A172 (cell line): ENCODE measurements around a stretch of chr5.

DNA sequence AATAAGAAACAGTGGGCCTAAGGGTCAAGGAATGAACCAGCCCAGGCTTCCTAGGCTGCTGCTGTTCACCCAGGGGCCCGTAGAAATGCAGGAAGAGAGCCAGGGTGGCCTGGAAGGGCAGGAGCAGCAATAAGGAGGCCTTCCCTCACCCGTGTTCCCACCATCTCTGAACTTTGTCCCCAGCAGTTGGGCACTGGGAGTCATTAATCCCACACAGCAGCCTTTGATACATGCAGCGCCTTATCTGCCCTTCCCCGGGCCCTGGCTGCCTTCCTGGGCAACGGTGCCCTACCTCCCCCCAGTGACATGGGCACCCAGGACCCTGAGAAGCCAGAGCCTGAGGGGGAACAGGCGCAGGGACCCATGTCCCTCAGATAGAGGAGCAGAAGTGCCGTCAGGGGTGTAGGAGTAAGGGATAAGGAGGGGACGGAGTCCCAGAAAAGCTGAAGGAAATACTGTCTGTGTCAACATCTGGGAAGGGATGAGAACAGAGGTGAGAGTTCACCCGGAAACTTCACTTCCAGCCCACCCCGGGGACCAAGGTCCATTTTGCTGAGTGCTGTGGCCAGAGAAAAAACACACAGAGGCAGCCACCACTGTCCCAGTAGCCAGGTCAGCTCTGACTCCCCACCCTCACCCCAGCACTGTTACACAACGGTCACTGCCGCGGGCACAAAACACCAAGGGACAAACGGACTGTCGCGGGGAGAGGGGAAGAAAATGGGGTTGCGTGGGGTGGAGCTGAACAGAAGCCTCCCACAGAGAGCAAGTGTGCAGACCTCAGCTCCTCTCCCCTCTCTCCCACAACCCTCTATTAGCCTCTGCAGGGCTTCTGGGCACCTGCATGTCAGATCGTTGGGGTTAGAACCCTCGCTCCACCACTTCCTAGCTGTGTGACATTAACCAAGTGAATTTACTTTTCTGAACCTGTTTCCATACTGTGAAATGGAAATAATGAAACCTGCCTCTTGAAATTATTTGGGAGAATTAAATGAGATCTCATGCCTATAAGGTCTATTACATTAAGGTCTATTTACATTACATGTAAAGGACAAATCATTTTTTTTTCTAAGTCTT lies 3.7 kb downstream of the PCDH1 start:
- RAMPAGE, long total RNA: no peak

DNA sequence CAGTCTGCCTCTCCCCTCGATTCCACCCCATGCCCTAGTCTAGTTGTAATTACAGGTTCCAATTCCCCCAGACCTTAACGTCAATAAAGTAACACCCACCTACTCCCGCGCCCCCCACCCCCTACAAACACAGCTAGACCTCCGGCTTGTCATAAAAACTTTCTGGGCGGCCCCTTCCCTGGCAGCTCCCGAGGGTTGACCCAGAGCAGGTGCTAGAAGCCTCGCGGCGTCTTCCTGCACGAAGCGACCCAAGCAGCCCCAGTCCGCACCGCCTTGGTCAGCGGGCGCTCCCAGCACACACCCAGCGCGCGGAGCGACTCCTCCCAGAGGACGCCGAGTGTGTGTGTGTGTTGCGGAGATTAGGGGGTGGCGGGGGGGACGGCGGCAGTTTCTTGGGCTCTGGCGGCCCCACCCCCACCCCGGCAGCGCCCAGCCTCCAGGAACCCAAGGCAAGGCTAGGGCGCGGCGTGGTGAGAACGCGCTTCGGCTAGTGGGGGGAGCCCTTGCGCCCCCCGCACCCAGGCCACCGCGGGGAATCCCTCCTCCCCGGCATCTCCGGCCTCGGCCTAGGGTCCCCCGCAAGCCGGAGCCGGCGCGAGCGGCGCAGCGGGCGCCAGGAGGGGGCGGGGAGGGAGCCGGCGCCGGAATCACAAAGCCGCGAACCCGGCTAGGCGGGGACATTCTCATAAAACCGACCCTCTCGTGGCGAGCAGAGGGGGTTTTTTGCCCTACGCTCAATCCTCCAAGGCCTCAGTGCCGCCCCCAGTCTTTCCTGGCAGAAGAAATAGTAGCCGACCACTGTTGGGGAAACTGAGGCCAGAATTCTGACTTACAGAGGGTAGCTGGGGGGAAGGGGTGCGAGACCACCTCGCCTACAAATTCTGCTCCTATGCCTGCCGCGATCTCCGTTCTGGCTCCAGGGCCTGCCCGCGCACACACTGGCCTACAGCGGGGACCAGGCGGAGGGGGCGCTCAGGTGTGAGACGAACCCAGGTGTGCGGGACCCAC lies 2.1 kb downstream of the PCDH1 start:
- RAMPAGE, long total RNA: no peak

- RAMPAGE, long total RNA: no peak
These were observed 493 bp downstream of the PCDH1 start for GRCh38 chr5:141877736-141878097.

GRCh38 chr5:142053345-142054132 lies 40.7 kb upstream of the GNPDA1 start:
- RAMPAGE, long total RNA: no peak

DNA sequence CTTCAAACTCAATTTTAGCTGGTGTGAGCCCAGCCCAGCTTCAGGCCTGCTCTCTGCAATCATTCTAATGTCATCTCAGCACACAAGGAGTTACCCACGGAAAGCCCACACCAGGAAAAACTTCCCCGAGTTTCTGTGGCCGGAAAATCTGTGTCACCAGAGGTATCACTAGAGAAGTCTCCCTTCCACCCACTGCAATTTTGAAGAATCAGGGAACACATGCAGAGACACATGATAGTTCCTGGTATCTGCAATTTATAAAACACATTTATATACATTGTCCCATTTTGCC lies 13.5 kb upstream of the NDFIP1 start:
- RAMPAGE, long total RNA: no peak

DNA sequence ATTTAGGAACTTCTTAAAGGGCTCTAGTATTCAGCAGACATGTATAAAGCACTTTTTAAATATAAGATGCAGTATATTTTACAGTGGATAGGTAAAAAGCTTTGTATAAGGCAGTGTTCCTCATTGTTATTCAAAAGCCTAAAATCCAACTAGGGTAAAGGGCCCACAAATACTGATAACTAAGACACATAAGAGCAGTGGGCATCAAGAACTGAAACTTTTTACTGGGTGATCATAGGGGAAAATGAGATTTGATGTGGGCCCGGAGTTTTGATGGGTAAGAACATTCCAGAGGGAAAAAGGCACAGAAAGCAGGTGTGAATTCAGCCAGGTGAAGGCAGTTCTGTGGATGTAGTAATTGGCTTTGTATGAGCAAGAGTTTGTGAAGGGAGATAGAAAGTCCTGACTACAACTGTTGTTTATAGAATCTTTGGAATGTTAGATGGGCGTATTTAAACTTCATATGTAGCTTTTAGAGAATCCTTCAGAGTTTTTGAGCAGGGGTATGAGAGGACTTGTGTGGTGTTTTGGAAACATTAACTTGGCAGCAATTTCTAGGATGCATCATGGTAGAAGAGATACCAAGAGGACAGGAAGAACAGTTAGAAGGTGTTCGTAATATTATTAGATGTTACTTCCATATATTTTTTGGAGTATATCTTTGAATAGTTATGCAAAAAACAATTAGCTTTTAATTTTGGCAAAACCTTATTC lies 25.3 kb downstream of the NDFIP1 start:
- RAMPAGE, long total RNA: no peak

DNA sequence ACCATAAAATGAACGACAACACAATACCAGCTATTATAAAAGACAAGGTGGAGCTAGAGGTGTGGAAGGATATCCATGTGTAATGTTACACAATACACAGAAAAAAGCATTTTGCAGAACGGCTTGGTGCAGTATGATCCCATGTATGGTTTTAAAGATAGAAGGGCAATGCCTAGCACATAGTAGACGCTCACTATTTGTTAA lies 23.2 kb downstream of the SPRY4 start:
- RAMPAGE, long total RNA: no peak

GRCh38 chr5:142320452-142321597 lies 4.0 kb downstream of the SPRY4 start:
- RAMPAGE, long total RNA: no peak

DNA sequence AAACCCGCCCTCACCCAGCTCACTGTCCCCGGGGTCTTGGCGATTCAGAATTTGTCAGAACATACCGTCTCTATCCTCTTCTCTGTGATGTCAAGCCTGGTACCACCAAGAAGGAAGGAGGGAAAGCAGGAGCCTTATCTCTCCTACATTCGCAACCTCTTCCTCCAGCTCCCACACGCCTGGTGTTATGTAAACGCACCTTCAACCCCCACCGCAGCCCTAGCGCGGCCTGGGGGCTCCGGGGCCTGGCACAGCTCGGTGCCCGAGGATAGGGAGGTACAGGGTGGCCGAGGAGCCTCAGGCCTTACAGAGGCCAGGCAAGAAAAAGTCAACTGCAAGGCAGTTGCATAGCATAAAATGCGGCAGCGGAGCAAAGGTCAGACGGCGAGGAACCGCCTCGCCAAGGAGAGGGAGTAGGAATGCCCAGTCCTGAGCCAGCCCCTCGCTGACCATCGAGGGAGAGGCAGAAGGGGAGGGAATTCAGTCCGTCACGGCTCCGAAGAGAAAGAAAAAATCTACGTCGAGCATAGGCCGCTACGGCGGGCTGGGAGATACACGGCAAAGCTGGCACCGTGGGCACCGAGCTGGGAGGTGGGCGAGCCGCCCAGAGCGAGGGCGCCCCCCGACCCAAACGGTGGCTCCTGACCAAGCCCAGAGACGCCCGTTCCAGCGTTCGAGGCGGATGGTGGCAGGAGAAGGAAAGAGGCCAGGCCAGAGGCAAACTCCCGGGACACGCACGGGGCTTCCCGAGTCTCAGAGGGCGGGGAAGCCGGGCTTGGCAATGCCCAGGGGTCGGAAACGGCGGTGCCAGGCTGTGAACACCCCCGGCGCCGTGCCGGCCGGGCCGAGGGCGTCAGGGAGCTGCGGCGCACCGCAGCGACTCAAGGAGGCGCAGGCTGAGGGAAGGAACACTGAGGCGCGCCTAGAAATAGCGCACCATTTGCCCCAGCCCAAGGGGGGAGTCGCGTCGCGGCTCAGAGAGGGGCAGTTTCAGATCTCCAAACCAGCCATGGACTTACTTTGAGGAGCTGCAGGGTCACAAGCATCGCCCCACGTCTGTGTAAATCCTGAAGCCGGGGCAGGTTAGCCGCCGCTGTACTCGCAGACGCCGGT lies 640 bp downstream of the SPRY4 start:
- RAMPAGE, long total RNA: no peak

DNA sequence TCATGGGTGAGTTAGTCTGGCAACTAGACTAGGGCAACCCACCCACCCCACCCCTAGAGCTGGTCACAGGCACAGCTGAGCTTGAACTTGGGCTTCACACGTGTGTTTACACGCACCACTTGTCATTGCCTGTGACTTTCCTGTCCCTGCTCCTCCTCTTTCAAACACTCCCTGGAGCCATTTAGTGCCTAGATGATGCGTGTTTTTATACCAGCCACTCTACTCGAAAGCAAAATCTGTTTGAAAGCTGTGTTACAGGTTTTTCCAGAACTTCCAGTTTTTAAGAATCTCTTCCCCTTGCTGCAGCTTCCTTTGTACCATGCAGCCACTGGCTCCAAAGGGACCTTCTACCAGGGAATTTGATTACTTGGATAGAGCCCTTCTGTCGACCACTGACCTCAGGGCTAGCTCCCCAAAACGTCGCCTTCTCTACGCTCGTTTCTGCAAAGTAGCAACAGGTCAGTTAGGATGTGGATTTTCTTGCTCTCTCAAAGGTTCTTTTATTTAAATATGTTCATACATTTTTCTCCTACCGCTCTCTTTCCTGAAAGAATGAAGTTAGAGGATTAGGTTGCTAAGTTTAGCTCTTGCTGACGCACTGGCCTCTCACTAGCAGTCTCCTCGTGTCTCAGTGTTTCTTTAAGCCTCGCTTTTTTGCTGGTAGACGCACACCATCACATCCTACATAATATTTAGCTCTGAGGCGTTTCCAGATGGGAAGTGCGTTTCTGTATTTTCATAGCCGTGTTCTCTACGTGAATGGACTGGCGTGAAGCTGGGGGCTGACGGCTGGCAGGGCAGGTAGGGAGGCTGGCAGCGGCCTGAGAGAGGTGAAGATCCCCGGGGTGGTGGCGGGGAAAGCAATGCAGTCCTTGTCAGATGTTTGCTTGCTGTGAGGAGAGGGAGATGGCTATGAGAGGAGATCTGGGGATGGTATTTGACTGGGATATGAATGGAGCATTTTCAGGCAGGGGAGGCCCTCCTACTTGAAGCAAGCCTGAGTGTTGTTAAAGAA lies 79.0 kb upstream of the SPRY4 start:
- RAMPAGE, long total RNA: no peak

- RAMPAGE, long total RNA: no peak
These were observed 109.0 kb upstream of the SPRY4 start for GRCh38 chr5:142433777-142434249.

DNA sequence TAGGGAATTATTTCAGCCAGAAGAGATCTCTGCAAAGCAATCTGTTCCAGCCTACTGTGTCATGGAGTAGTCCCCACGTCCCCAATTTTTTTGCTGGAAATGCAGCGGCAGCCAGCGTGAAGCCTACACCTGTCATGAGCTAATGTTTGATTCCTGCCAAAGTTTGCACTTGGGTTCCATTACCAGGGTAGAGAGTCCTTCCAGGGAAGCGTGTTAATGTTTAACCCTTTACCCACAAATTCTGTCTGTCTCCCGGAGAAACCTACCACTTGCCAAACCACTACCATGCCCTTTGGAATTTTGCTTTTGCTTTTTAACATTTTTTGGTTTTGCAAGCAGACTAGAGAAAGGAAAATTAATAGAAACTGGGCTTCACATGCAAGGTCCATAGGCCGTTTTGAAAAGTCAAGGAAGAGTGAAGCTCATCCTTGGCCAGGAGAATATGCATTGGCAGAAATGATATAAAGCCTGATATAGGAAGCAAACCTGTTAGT lies 174.9 kb upstream of the SPRY4 start:
- RAMPAGE, long total RNA: no peak

- RAMPAGE, long total RNA: no peak
These were observed 134.3 kb downstream of the FGF1 start for GRCh38 chr5:142551360-142552159.

- RAMPAGE, long total RNA: no peak
These were observed 74.9 kb downstream of the FGF1 start for GRCh38 chr5:142611089-142611288.

DNA sequence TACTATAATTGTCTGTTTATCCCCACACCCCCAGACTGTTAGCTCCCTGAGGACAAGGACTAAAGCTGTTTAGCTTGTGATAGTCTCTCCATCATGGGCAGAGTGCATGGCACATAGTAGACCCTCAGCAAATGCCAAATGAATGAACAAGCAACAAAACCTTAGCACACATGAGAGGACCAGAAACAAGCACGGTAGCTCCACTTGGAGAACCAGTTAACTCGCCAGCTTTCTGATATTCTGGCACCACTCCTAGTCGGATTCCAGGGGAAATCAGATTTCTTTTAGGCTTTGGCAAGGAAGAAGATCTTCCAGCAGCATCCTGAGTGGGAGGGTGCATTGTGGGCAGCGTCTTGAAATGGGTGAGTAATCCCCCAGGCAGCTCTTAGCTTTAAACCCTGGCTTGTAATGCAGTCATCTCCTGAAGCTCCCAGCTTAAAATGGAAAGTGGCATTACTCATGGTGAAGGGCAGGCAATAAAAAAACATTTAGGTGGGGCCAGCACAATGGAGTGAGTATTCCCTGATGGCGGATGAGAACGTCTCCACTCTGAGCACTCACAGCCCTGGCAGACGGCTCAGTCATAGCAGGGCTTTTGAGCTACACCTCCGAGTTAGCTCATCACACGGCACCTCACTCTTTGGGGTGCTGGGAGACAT lies 41.1 kb downstream of the FGF1 start:
- RAMPAGE, long total RNA: no peak

GRCh38 chr5:142783268-142784328 lies 13.4 kb downstream of the ARHGAP26 start:
- RAMPAGE, long total RNA: no peak

- RAMPAGE, long total RNA: no peak
These were observed 228.2 kb downstream of the ARHGAP26 start for GRCh38 chr5:142998254-142998976.

- RAMPAGE, long total RNA: no peak
These were observed 271.5 kb downstream of the ARHGAP26 start for GRCh38 chr5:143041290-143042383.

DNA sequence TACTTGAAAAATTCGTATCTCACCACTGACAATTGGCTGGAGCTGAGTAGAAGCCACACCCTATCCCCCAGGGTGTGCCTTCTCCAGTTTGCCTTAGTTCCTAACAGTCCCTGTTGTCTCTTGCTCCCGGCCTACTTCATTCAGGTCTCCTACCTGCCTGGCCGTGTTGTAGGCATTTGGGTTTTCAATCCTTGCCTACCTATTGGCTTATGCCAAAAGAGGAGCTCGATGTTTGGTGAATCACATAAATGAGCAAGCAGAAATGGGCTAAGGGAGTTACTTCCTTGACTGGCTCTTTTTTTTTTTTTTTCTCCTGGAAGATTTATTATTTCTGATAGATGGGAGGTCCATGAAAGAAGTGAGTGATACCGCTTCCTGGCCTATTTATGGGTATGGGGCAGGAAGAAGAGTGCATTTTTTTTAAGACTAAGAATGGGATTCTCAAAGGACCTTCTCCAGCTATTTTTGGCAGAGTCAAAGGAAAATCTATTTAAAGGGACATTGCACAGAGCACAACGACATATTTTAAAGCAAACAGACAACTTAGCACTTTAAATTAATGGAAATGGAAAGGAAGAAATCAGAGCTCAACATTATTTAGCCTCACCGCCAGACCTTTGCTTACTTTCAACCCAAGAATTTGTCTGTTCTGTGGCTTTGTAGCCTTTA lies 294.1 kb downstream of the ARHGAP26 start:
- RAMPAGE, long total RNA: no peak

- RAMPAGE, long total RNA: no peak
These were observed 284.3 kb downstream of the NR3C1 start for GRCh38 chr5:143118918-143119818.